Temporal lobe (tissue), 2 donors: ENCODE results near the gene ABCC10.

DNA sequence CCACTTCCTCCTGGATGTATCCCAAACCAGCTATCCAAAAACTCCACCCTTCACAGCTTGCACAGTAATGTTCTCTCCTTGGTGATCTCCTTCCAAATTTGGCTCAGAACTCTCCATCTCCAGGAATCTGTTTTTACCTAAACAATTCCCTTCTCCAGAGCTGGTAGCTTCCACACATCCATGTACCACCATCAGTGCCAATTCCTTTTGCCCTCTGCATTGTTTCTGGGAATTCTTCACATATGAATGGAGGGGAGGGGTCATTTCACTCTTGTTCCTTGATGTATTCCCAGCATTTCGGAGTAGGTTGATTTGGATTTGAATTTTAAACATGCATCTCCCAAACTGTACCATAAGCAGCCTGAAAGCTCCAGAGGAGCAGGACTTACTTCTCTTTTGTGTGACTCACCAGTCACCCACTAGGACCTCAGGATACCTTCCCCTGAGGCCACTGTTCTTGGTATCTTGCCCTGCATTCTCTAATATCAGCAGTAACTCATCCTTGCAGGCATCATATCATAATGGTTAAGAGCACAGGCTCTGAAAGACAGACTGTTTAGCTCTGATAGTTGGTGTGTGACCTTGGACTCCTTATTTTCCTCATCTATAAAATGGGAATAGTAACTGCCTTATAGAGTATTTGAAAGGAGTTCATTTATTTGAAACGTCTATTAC lies 766 bp downstream of the MRPL2 start:
- RAMPAGE, long total RNA = no peak

DNA sequence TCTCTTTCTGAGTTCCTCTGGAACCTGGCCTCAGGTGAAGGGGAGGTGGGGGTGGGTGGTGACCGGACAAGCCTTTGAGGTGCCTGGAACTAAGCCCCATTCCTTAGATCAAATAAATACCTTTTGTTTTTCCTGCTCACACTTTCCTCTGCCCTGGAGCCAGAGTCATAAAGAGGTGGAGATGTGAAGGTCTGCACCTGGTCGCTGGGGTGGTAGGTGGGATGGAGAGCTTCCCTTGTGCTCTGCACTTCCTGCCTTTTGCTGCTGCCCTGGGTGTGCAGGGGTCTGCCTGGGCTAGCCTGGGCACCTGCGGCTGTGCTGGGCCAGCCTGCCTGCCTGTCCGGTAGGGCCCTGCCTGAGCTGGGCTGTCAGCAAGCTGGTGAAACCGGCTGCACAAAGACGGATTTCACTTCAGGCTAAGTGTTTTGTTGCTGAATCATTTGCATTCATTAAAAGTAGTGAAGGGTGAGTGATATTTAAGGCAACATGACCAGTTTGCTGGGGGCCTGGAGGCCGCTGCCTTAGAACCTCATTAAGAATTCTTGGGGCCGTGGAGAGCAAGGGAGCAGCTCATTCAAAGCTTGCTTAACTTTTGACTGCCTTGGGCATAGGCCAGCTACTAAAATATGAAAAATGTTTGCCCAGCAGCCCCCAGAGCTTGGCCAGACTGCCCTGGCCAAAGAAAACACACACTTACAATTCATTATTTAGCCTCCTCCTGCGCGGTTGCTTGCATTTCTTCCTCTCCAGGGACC lies 20.5 kb downstream of the PTK7 start:
- RAMPAGE, long total RNA = no peak

- RAMPAGE, long total RNA = no peak
Observed at GRCh38 chr6:43171744-43172080, 643 bp downstream of the SRF start.

- RAMPAGE, long total RNA = no peak
Observed at GRCh38 chr6:43174701-43175180, 3.7 kb downstream of the SRF start.

DNA sequence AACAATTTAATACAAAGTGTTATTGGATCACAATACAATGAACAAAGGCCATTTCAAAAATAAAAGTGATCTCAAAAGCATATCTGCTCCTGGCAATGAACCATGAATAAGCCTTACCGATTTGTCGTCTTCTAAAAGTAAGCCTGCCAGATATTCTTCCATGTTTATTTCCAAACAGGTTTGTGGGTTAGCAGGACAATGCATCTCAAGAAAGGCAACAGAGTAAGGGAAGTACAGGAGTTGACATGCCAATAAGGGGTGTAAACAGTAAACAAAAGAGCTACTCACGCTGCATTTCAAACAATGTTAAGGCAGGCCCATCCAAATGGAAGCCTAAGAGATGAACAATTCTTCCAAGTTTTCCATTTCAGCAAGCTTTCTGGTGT lies 27.7 kb upstream of the CRIP3 start:
- RAMPAGE, long total RNA = no peak

- RAMPAGE, long total RNA = no peak
Observed at GRCh38 chr6:43354487-43354941, 14.9 kb downstream of the ZNF318 start.

- RAMPAGE, long total RNA = no peak
Observed at GRCh38 chr6:43427109-43428030, at the start of gene ABCC10. Gene ABCC10 (plus strand): TSS chr6:43427541.

GRCh38 chr6:43443744-43444462 lies 11.4 kb downstream of the DLK2 start:
- RAMPAGE, long total RNA = no peak

- RAMPAGE, long total RNA = no peak
Observed at GRCh38 chr6:43493822-43494366, 16.3 kb downstream of the LRRC73 start.

DNA sequence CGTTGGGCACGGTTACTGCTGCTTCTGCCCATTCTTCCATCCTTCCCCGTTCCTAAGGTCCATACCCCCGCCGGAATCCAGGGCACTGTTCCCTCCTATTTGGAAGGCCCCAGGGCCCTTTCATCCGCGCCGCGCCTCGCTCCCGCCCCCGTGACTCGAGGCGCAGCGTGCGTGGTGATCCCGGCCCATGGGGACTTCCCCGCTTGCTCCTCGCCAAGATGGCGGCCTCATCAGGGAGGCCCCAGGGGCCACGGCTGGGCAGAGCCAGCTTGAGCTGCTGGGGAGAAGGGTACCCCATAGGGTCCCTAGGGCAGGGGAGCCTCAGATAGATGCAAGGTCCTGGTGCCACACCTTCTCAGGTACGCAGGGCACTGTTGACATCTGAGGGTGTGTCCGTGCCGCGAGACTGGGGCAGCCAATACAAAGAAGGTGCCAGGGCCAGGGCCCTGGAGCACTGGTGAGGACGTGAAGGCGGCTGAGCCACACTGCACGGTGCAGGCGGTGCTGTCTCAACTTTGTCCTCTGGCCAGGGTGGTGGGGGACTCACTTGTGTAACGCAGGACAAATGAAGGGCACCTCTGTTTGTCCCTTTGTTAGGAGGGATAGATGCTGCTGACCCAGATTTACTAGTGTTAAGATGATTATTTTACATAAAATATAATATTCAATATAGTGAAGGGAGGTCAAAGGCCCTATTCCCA lies 596 bp upstream of the LRRC73 start:
- RAMPAGE, long total RNA = no peak

DNA sequence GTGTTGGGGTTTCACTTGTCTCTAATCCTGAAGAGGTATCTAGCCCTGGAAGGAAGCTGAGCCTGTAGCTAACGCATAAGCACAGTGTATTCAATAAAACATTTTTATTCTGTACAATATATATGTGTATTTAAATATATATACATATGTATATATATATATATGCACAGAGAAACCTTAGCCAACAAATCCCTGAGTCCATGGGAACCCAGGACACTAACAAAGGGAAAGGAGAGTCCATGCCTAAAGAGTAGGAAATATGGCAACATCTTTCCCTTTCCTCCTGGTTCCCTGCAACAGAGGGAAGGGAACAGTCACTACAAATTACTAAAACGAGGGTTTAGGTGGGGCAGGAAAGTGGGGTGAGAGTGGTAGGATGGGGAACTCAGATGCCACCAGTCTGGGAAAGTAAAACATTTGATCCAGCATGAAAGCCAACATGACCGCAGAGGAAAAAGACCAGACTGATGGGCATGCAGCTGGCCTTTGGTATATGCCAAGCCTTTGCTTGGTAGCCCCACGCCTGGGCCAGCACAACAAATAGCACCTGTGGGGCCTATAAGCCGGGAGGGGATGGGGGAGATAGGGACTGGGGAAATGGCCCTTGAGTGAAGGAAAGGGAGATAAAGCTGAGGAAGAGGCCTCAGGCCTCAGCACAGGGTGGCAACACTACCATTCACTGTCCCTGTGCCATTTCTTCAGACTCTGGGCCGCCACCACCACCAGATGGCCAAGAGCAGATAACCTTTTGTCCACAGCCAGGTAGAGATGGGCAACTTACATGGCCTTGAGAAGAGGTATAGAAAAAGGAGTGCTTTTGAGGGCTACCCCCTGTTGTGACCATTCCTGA lies 8.4 kb downstream of the GTPBP2 start:
- RAMPAGE, long total RNA = no peak

- RAMPAGE, long total RNA = no peak
Observed at GRCh38 chr6:43667083-43668032, 20.2 kb downstream of the MRPS18A start.

DNA sequence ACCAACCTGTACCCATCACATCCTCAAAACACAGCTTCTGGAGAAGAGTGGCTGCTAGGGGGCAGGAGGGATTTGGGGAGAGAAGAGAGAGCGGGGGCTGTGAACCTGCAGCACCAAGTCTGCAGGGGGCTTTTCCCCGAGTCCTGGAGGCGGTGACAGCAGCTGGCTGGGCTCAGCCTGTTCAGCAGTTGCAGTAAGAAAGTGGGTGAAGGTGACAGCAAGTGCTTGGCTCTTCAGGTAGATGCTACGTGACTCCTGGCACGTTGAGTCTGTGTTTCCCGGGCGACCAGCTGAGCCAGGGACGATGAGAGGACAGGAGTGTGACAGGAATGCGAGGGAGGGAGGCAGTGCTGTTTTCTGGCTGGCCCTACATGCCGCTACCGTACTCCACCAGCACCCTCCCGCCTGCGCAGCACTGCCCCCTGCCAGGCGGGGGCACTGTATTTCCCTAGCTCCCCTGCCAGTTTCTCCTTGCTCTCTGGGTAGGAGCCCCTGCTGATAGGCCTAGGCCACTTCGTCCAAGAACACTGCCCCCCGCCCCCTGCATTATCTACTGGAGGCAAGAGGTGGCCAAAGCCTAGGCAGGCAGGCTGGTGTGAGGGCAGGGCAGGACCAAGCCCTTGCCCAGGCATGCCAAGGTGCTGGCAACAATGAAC lies 19.4 kb downstream of the MRPS18A start:
- RAMPAGE, long total RNA = no peak

GRCh38 chr6:43669613-43670460 lies 17.8 kb downstream of the MRPS18A start:
- RAMPAGE, long total RNA = no peak

DNA sequence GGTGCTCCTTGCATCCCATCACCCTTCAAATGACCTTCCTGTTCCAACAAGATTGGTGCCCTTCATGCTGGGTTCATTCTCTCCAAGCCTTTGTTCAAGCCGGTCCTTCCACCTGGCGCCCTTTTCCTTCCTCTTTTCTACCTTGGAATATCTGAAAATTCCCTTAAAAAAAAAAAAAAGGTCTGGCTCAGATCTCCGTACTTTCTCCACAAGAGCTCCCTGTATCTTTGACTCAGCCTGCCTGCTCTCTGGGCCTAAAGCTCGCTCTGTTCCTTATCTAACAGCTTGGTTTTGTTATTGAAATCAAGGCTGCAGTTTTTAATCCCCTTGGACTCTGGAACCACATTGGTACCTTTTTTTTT lies 22.2 kb upstream of the MRPS18A start:
- RAMPAGE, long total RNA = no peak

DNA sequence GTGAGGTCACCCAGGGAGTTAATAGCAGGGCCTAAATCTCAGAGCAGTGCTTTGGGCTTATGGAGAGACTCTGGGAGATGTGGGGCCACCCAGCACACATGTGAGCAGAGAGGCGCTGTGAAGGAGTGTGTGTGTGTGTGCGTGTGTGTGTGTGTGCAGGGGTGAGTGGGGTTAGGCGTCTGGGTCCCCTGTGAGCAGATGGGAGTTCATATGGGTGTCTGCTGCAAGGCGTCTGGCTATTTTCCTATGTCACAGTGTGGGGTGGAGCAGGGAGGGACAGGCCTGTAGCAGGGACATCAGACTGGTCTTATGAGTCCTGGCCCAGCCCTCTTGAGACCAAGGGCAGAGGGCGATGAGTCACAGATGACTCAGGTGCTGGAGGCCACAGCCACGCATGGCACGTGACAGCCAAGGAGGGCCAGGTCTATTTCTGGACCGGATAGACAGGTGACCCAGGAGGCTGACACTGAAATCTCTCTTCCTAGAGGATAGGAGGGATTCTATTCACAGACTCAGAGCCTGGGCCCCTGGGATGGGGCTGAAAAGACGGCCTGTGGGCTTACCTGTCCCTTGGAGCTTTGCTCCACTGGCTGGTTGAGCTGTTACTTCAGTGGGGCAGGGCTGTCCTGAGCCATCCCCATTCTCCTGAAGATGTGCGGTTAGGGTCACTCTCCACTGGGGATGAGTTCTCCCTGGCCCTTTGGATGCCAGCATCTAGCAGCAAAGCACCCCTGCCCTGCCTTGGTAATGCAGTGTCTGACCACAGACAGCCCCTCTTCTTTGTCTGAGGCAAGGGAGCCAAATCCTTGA lies 28.9 kb downstream of the VEGFA start:
- RAMPAGE, long total RNA = no peak

DNA sequence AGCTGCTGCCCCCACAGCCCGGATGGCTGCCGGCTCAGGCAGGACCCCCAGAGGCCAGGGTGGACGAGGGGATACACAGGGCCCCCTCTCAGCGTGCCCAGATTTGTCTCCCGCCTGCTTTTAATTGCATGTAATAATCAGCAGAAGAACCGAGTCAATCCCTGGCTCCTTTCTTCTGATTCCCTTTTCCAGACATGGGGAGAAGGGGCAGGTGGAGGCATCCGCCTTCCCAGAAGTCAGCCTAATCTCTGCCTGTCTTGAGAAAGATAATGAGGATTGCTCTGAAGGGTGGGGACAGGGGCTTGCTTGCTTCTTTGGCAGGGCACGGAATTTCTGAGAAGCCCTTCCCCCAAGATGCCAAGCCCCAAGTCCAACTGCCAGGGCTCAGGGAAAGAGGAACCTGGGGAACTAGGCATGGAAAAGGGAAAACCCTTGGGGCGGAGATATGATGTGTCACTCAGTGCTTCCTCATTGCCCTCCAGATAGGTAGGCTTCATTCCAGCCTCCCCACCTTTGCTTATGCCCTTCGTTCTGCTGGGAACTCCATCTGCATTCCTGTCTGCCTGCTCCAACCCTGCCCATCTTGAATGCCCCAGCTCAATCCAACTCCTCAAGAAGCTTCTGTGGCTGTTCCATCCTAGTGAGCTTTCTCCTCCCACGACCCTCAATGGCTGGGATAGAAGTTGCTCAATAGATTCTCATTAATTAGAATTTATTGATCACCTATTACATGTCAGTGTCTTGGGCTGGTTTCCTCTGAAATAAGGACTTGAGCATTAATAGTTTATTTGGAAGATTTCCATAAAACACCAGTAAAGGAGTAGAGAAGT lies 61.1 kb downstream of the VEGFA start:
- RAMPAGE, long total RNA = no peak

- RAMPAGE, long total RNA = no peak
Observed at GRCh38 chr6:44009882-44010364, 117.3 kb downstream of the MRPL14 start.

DNA sequence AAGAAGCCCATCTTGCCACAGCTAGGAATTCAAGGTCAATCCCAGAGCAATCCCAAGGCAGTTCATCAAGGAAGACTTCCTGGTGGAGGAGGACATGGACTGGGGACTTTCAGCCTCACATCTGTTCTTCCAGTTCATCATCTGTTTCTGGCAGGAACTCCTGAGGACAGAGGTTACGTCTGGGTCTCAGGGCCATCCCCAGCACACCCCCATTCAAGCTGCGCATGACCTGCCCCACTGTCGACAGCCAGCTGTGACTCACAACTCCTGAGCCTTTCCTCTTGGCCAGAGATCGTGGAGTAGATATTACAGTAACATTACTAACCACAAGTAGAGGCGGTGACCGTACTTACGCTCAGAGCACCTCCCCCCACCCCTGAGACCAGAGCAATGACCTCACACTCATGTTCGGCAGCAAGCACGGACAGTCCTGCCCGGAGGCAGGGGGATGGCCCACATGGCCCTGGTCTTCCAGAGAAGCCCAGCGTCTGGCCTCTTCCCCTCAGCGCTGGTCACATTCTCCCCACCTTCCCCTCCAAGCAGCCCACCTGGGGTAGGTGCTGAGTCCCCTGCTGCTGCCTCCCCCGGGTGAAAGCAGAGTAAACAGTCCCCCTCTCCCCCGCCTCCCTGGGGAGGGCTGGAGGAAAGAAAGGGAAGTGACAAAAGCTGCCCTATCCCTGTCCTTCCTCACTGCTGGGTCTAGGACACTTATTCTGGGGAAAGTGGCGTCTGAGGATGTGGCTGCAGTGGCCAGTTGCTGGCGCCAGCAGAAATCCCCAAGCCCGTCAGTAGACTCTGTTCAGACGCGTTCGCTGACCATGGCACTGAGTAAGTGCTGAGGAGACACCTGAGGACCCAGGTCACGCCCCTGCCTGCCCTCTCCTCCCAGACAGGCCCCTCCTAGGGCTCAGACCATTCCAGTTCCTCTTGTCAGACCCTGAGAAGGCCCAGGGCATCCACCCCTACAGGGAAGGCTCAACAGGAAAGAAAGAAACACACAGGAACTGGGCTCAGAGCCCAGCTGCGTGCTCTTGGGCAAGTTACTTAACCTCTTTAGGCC lies 68.5 kb downstream of the MRPL14 start:
- RAMPAGE, long total RNA = no peak

DNA sequence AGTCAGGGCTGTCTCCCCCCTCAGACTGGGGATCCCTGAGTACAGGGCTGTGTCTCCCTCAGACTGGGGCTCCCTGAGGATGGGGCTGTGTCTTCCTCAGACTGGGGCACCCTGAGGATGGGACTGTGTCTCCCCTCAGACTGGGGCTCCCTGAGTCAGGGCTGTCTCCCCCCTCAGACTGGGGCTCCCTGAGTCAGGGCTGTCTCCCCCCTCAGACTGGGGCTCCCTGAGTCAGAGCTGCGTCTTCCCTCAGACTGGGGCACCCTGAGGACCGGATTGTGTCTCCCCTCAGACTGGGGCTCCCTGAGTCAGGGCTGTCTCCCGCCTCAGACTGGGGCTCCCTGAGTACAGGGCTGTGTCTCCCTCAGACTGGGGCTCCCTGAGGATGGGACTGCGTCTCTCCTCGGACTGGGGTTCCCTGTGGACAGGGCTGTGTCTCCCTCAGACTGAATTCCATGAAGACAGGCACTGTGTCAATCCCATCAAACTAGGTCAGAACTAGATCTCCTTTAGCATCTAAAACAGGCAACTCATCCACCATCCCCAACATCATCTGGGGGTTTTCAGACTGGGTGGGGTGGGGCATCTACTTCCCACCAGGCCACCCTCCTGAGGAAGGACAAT lies 60.7 kb downstream of the MRPL14 start:
- RAMPAGE, long total RNA = no peak